GM23248 (cell line): Measurements from ENCODE around the genes TPSD1, UNKL and HAGH.

- RAMPAGE, long total RNA: no peak
Observed at GRCh38 chr16:806836-807714, 6.5 kb upstream of the GNG13 start.

GRCh38 chr16:885896-886233 is 84.9 kb downstream of the LMF1 start:
- RAMPAGE, long total RNA: no peak

DNA sequence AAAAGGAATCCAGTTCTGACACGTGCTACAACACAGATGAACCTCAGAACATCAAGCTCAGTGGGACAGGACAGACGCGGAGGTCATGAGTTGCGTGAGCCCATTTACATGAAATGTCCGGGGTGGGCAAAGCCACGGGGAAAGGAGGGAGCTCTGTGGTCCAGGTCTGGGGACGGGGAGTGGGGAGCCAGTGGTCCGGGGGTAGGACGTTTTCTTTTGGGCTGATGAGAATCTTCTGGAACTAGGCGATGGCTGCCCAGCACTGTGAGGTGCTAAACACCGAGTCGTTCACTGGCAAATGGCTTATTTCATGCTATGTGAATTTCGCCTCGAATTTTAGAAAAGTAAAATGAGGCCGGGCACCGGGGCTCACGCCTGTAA is 2.6 kb upstream of the LMF1 start:
- RAMPAGE, long total RNA: no peak

GRCh38 chr16:1255776-1256274 is at the start of gene TPSD1:
Gene TPSD1, plus strand, starts transcription at chr16:1256069.
- RAMPAGE, long total RNA: no peak

GRCh38 chr16:1258987-1259400 is 3.1 kb downstream of the TPSD1 start:
- RAMPAGE, long total RNA: no peak

DNA sequence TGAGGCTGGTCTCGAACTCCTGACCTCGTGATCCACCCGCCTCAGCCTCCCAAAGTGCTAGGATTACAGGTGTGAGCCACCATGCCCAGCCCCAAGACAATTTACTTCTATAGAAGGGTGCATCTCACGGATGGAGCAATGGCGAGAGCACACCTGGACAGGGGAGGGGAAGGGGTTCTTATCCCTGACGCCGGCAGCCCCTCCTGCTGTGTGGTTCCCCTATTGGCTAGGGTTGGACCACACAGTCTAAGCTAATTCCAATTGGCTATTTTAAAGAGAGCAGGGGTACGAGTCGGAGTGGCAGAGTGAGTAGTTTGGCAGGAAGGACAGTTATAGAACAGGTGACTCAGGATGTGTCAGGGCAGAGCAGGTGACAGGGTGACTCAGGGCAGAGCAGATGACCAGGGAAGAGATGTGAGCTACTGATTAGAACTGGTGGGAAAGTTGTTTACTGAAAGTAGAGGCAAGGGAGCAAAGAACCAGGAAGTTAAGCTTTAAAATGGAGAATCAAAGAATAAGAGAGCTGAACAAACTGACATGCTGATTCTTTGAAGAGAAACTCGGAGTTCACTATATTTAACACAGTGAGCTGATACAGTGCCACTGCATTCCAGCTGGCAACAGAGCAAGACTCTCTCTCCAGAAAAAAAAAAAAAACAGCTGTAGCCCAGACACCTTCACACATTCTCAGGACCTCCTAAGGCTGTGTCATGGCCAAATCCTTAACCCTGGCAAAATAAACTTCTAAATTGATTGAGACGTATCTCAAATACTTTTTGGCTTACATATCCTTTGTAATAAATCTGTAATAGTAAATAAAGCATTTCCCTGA is 12.5 kb upstream of the UBE2I start:
- RAMPAGE, long total RNA: no peak

- RAMPAGE, long total RNA: no peak
Observed at GRCh38 chr16:1311647-1312479, 2.4 kb downstream of the UBE2I start.

GRCh38 chr16:1316655-1317062 is 7.2 kb downstream of the UBE2I start:
- RAMPAGE, long total RNA: no peak

- RAMPAGE, long total RNA: no peak
Observed at GRCh38 chr16:1326458-1326876, 7.0 kb upstream of the BAIAP3 start.

DNA sequence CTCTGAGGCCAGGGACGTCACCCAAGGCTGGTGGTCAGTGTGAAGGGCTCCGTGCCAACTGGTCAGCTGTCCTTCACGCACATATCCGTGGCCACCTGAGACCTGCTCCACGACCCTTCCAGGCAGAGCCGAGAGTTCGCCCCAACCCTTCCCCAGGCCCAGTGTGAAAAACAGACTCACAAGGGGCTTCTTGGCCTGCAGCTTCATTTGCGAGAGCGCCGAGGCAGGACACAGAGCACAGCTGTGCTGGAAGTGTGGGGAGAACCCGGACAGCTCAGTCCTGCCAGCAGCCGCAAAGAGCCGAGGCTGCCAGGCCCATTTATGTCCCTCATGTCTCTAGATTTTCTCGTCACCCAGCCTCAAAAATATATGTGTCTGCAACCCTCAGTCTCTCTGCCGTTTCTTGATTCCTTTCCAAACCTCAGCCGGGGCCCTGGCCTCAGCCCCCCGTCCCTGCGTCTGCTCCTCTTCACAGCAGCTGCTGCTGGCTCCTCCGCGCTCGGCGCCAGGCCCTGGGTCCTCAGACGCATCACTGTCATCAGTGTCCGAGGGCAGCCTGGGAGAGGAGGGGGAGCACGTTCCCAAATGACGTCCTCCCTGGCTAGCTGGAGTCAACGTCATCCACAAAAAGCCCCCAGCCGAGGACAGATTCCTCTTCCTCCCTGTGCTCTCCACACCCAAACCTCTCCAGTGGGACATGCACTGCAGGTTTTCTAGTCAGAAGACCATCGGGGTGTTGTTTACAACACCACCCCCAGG is 2.4 kb downstream of the TSR3 start:
- RAMPAGE, long total RNA: no peak

GRCh38 chr16:1383372-1384251 is 30.9 kb downstream of the UNKL start:
- RAMPAGE, long total RNA: no peak

DNA sequence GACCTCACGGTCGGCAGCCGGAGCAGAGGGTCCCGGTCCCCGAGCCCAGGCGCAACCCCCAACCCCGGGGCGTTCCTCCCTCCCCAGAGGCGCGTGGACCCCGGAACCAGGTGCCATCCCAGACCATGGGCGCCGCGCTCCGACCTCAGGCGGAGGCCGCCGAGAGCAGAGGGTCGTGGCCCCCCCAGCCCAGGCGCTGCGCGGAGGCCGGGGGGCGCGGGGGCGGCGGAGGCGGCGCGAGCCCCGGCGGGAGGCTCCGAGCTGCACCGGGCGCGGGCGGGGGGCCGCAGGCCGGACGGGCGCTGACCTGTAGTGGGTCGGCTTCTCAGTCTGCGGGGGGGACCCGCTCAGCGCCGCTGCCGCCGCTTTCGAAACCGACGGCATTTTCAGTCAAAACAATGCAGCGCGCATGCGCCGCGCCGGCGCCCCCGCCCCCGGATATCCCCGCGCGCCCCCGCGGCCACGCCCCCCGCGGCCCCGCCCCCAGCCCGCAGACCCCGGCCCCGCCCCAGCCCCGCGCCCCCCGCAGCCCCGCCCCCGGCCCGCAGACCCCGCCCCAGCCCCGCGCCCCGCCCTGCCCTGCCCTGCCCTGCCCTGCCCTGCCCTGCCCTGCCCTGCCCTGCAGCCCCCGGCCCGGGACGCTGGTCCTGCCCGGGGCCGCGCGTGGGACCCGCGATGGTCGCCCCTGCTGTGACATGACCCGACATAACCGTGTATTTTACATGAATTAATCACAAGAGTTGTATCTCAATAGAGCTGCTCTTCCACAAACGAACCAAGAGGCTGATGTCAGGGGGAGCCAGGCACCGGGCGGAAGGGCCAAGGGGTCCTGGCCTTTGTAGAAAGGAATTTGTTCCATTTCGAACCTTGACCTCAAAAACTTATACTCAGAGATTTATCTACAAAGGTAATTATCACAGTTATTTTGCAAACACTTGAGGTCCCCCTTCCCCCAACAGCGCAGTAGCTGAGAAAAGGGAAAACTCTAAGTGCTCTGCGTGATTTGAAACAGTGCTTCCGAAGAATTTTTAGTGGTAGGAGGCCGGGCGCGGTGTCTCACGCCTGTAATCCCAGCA is at the start of gene UNKL:
Gene UNKL, minus strand, starts transcription at position 397 of the 1,076 bp plus-strand sequence.
- RAMPAGE, long total RNA: no peak

DNA sequence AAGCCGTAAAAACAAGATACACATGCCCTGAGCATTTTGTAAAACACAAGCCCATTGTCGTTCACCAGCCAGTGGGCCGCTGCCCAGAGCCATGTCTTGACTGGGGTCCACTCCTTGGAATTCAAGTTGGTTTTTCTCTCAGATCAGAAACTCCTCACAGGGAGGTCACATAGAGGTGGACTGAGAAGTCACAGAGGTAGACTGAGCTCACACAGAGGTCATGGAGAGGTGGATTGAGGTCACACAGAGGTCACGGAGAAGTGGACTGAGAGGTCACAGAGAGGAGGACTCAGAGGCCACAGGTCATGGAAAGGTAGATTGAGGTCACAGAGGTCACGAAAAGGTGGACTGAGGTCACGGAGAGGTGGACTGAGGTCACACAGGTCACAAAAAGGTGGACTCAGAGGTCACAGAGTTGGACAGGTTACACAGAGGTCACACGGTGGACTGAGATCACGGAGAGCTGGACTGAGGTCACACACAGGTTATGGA is 27.2 kb upstream of the JPT2 start:
- RAMPAGE, long total RNA: no peak

GRCh38 chr16:1763494-1764398 is 7.6 kb downstream of the NME3 start:
- RAMPAGE, long total RNA: no peak

DNA sequence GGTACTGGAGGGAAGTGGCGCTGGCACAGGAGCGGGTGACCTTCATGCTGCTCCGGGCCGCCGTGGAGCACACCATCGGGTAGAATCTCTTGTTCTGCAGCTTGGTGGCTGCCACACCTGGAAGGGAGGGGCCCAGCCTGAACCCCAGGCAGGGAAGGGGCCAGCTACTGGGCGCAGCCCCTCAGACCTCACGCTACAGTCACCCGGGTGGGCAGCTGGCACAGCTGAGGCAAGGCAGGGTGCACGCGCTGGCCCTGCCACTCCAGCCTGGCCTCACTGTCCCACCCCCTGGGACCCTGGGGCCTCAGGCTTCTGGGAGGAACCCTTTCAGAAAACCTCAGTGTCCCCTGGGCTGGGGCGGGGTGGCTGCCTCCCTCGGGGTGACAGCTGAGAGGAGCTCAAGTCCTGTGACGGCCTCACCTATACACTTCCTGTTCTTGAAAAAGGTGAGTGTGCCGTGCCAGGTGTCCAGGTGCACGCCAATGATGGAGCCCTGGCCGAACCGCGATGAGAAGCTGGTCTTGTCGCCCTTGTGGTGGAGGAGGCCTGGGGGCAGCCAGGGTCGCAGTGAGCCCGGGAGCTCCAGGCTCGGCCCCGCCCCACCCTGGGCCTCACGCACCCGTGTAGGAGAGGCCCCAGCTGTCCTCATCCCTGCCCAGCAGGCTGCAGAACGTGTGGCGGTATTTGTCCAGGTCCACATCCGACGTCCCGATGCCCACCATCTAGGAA is 4.6 kb upstream of the MRPS34 start:
- RAMPAGE, long total RNA: no peak

DNA sequence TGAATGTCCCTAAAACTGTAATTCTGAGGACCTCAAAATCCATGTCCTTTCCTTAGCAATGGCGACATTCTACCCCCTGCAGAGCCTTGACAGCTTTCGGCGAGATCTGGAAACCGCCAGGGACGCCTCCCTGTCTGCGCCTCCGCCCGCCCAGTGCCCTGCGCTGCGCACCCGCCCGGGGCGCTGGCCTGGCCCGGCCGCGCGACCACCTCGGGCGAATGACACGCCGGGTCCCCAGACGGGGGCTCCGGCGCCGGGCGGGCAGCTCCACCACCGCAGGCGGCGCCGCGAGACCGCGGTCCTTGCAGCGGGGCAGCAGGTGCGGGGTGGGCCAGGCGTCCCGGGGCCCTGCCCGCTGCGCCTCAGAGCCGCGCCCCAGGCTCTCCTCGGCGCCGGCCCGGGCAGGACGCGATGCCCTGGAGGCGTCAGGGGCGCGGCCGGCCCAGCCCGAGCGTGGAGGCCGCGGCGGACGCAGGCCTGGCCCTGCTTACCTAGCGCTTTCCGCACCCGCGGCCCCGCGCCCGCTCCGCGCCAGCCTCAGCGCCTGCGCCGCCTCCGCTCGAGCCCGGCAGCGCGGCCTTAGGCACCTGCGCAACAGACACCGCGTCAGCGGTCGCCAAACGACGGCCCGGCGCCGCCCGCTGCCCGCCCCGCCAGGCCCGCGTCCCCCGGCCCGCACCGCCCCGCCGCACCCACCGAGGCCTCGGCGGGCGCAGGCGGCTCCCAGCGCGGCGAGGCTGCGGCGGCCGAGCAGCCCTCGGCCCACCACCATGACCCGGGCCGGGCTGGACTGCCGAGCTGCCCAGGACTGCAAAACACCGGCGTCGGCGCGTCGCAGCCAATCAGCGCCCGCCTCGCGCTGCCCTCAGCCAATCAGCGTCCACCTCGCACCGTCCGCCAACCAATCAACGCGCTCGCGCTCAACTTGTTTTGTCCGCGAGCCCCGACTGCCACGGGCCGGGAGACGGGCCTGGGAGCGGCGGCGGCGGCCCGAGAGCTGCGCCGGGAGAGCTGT is at the start of gene HAGH:
Gene HAGH, minus strand, starts transcription at position 810 of the 1,015 bp plus-strand sequence.
- RAMPAGE, long total RNA: no peak

DNA sequence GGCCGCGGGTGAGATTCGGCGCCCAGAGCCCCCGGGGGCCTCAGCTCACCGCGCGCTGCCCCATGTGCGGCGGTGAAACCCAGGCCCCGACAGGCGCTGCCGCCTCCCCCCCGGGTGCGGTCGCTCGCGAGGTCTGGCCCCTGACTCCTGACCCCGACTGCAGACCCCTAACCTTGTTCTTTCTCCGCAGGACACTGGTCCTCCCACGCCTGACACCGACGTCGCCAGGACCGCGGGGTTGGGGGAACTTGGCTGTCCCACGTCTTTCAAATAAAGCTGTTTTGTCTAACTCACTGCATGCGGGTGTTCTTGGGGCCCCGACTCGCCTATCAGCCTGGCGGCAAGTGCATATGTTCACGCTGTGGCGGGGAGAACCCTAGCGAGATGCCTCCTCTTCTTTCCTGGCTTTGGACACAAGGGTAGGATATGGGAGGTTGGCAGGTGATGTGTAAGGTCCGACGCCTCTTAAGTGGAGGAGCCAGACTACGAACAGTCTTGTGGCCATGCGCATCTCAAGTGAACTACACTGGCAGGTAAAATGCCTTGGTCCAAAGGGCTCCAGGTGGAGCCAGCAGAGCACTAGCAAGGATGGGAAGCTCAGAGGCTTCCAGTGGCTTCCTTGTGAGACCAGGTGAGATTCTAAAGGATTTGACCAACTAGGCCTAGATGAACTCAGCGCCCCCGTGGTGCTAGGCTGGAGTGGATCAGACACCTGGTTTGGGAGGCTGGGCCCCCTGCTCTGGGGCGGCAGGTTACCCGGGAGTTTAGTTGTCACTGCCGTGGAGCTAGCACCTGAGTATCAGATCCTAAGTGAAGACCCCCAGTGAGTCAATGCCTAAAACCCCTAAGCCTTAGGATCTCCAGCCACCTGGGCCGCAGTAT is 831 bp upstream of the RPS2 start:
- RAMPAGE, long total RNA: no peak

DNA sequence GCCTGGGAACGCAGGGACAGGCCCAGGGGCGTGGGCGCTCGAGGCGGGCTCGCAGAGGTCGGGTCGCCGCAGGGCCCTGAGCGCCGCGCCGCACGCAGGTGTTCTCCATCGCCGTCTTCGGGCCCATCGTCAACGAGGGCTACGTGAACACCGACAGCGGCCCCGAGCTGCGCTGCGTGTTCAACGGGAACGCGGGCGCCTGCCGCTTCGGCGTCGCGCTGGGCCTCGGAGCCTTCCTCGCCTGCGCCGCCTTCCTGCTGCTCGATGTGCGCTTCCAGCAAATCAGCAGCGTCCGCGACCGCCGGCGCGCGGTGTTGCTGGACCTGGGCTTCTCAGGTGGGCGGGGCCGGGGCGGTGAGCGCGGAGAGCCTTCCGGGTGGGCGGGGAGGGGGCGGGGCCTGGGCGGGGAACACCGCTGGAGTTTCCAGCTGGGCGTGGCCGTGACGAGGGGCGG is 2.1 kb downstream of the SYNGR3 start:
- RAMPAGE, long total RNA: no peak

- RAMPAGE, long total RNA: no peak
Observed at GRCh38 chr16:2000874-2001324, 11.1 kb downstream of the SYNGR3 start.

DNA sequence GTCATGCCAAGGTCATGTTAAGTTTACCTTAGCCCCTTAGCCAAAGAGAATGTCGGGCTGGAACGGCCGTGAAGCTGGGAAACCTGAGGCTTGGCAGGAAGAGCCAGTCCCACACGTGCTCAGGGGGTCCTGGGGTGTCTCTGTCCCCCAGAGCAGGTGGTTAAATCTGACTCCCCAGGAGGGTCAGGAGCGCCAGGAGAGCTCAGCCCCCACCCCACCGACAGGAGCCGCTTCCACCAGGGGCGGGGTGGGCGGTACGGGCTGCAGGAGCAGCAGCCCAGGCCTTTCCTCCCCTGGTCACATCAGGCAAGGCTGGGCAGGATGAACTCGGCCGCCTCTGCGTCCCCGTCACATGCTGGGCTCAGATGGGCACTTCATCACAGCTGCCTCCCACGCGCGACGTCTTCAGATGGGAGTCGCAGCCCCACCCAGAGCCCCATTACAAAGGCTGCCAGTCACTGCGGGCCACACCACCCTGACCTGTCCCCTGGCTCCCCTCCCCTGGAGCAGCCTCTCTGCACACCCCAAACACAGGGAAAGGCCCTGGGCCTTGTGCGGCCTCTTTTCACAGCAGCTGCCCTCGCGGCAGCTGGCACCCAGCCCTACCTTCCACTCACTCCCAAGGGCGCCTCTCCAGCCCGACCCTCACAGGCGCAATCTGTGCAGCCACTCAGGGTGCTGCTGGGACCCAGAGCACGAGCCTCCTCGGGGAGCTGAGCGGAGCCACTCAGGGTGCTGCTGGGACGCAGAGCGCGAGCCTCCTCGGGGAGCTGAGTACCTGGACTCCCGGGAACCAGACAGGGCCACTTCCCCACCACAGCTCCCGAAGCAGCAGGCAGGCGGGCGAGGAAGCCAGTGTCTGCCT is 14.7 kb upstream of the NPW start:
- RAMPAGE, long total RNA: no peak